MCF 10A (cell line): ENCODE measurements around a stretch of chr14.

DNA sequence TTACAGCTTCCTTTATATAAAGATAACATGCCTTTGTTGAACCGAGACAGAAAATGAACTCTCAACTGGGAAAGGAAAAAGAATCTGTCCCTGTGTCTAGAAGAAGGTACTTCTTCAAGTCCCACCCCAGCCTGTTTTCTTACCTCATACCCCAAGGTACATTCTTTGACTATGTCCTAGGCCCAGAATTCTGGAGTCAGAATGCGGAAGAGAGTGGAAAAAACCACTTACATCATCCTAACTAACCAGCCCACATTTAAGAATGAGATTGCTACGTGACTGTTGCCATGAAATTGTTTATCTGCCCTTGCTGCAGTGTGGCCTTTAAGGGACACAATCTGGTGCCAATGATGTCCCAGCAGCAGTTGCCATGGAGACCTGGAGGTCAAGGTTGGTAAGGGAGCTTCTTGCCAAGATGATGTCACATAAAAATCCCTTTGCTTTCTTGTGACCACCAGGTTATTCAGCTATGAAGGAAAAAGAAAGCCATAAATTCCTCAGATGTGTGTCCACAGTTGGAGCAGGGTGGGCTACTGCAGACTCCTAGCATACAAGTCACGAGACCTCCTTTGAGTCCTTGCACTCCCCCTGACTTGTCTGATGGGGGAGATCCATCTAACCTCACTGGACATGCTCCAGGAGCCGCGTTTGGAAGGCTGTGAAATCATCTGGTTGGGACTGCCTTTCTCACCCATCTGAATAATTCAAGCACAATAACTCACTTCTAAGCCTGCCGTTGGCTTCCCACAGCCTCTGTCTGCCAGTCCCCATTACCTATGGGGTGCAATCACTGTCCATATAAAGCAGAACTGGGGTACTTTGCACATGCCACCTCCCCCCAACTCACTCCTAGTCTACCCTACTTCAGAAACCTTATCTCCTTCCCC, 165.7 kb downstream of the ZFP36L1 start:
- PRO-cap, result no peak
- RRBS, result no CpG with 5 or more reads among the region's 7 CpGs

DNA sequence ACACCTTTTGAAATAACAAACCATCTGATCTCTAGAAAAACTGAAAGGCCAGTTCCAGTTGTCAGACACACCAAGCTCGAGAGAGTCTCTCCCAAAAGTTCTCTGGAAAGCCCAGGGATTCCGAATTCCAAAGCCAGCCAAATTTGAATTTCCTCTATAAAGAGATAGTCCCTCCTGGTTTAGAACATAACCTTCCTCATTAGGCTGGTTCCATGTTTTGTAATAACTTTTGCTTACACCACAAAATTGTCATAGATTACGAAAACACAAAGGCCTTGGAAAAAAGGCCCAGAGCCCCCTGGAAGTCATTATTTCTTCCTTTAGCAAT, 110.6 kb downstream of the ZFP36L1 start:
- PRO-cap, result no peak
- RRBS, result no CpG with 5 or more reads among the region's 3 CpGs

- PRO-cap, result no peak
- RRBS, result no CpG with 5 or more reads among the region's 9 CpGs
Observed at GRCh38 chr14:68734124-68734622, 58.7 kb downstream of the ZFP36L1 start.

DNA sequence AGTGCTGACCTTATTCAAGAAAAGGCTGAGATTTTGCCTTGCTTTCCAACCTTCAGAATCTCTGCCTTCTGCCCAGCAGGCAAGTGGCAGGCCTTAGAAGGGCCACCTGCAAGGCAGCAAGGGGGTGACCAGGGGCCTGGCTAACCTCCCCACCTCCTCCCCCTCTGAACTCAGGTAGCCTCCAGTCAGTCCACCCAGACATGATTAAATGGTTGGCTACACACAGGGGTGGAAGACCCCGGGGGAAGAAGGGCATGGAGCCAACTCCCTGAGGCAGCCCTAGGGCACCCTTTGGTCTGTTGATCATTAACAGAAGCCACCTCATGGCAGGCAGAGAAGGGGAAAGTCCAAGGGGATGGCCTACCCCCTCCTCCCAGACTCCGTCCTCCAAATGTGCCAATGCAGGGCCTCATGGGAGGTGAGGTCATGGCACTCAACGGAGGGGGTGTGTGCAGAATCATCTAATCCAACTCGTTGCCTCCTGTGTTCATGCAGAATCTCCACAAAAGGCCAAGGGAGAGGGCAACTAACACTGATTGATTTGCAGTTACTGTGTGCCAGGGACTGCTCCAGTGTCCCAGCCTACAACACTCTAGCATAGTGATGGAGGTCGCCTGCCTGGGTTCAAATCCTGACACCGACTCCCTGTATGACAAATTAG, 8.4 kb downstream of the ZFP36L1 start:
- PRO-cap, result no peak
- RRBS, result no CpG with 5 or more reads among the region's 6 CpGs

- PRO-cap, result no peak
- RRBS, result under 1% methylated on average over 4 of the region's 16 CpGs
Observed at GRCh38 chr14:68789757-68790031, 3.2 kb downstream of the ZFP36L1 start.

DNA sequence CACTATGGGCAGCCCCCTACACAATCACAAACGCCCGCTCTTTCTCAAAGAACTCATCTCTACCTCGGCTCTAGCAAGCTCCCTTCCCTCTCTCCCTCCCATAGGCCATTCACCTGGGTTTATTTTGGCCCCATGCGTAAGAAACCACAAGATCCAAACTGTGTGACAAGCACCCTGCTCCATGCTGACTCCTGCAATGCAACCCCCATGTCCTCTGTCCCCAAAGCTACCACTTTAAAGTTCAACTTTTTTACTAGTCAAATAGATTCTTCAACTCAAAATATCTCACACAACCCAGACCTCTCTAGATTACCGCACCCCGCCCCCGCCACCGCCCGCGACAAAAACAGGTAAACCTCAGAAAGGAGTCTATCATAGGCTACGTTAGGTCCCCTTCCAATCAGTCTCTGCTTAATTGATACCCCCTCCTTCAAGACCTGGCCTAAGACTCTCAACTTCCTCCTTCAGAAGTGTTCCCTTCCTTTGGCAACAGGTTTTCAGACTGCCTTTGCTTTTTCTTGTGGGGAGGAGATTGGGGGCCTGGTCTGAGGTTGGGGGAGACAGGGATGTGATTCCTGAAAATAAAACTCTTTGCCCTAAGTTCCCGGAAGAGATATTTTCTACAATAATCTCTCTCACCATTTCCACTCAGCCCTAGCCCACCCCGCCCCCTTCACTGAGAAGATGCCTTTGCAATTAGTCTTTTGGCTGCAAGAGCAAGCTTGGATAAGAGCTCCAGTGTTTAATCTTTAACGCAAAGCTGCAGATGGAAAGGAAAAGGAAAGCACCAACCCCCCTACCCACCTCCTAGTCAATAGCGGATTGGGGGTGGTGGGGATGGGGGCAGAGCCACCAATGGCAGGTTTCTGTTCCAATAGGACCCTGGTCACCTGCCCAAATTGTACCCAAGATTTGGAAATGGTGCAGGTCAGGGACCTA, 2.1 kb downstream of the ZFP36L1 start:
- PRO-cap, result bidirectional peak, plus-strand start at position 757 of the sequence, minus-strand start at position 611 of the sequence
- RRBS, result no CpG with 5 or more reads among the region's 15 CpGs

- PRO-cap, result bidirectional peak, plus-strand start at chr14:68793872, minus-strand start at chr14:68793867
- RRBS, result 1% methylated on average over 5 of the region's 45 CpGs
Observed at GRCh38 chr14:68793766-68794441, 1.0 kb upstream of the ZFP36L1 start.

GRCh38 chr14:68814336-68815395, 21.8 kb upstream of the ZFP36L1 start:
- PRO-cap, result no peak
- RRBS, result no CpG with 5 or more reads among the region's 14 CpGs

DNA sequence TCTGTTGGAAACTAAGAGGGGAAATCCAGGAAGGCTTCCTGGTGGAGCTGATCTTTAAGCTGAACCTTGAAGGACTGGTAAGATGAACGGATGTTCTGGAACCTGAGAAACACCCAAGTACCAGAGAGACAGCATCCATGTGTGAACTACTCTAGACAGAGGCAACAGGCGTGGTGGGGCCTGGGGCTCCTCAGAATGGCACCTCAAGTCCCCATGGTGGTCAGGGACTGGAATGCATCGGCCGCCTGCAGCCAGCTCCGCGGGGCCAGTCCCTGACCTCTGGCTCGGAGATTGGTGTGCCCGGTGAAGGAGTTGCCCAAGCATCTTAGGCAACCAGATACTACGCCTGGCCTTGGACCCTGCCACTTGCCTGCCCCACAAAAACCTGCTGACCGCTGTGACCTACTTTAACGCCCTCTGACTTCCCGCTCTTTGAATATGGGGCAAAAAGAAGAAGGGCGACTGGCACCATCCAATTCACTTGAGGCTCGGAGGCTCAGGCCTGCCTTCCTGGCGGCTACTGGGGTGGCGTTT, 22.9 kb upstream of the ZFP36L1 start:
- PRO-cap, result no peak
- RRBS, result no CpG with 5 or more reads among the region's 16 CpGs

DNA sequence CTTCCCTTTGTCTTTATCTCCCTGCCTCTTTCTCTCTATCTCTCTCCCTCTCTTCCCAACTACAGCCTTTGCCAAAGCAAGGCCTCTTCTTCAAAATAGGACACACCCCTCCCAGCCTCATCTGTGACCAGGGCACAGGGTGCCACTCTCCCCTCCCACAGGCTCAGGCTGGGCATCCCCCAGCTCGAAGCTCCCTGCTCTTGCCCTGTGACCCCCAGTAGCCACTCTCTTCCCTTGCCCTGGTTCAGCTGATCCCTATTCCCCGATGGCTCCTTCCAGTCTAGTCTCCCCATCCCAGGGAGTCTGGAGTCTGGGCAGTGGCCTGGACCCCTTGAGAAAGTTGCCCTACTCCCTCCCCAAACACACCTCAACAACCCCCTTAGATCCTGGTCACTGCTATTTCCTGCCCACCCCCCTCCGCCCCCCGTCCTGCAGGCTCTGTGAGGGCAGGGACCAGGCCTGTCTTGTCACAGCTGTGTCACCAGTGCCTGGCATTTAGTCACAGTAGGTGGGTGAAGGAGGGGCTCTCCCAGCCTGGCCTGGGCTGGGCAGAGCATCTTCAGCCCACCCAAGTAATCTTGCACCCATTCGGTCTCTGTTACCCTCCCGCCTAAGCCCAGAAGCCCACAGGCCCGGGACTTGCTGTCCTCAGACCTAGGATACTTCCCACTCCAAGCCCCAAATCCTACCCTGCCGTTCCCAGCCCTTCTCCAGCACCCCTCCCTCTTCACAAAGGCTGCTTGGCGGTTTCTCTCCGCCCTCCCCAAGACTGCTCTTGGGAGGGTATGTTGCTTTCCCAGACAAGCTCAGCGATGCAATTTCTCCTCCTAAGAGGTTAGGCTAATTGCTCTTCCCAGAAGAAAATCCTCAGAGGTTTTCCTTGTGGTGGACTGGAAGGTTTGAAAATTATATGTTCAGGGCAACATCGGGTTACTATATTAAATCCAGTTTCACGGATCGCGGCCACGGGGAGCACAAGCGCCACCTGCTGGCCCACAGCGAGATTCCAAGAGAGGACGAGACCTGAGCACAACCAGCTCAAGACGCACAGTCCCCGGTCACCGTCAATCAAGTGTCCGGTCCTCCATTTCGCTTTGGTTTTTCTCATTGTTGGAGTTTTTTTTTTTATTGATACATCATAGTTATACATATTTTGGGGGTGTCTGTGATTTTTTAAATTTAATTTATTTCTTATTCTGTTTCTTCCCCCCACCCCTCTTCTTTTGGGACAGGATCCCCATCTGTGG, 50.7 kb upstream of the ZFP36L1 start:
- PRO-cap, result no peak
- RRBS, result no CpG with 5 or more reads among the region's 24 CpGs

DNA sequence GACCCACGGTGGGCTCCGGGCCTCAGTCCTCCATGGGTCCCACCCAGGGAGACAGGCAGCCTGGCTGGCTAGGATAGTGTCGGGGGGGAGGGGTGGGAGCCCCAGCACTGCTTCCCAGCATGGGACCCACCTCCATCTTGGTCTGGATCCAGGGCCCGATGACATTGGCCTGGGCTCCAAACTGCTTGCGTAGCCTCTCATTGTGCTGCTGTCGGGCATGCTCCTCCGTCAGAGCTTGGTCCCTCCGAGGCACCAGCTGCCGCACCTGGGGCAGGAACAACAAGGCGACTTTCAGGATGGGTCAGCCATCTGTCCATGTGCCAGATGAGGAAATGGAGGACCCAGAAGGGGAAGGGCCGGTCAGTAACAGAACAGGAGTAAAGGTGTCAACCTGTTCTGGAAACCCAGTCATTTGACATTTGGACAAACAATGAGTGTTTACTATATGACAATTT, 89.5 kb upstream of the ZFP36L1 start:
- PRO-cap, result no peak
- RRBS, result no CpG with 5 or more reads among the region's 11 CpGs

DNA sequence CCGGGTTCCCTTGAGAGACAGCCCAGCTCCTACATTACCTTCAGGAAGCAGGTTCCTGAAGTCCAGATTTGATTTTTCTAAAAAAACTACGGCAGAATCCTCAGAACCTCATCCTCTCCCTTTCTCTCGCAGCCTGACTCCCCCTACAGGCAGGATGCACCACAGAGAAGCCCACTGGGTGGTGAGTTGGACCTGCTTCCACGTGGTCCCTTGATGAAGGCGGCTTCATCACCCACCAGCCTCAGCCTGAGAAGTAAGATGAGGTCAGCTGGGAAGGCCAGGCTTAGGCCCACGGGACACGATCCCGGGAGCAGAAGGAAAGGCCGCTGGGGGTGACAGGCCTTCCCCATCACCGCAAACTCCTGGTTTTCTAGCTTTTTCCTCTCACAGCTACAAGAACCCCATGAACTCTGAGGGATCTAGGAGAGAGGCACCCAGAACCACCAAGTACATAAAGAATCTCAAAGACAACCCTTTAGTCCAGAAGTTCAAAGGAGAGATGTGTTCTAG, 82.9 kb downstream of the ACTN1 start:
- PRO-cap, result no peak
- RRBS, result no CpG with 5 or more reads among the region's 10 CpGs

- PRO-cap, result no peak
- RRBS, result no CpG with 5 or more reads among the region's 19 CpGs
Observed at GRCh38 chr14:68935619-68936755, 43.1 kb downstream of the ACTN1 start.

DNA sequence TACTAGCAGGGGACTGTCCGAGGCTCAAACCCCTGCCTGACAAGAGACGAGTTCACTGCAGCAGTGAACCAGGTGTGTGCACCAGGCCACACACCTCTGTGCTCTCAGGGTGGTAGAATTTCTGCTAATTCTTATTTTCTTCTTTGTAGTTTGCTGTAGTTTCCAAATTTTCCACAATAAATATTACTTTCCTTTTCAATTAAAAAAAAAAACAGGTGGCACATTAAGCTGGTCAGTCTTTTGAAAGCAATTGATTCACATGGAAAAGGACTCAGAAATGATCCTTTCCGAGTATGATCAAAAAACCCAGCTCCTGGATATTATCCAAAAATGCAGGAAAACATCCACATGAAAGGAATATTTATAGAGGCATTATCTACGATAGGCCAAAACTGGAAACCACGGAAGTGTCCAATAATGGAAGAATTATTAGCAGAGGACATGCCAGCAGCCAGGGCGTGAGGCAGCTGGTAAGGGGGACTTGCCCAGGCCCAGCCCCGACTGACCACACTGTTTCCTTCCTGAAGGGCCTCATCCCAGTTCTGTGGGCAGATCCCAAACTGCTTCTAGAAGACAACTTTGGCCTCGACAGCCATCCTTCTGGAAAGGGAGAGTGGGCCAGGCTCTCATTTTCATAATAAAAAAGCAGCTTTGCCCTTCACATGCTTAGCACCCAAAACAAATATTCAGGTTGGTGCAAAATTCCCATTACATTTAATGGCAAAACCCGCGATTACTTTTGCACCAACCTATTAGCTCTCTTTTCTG, 20.6 kb downstream of the ACTN1 start:
- PRO-cap, result no peak
- RRBS, result no CpG with 5 or more reads among the region's 10 CpGs

DNA sequence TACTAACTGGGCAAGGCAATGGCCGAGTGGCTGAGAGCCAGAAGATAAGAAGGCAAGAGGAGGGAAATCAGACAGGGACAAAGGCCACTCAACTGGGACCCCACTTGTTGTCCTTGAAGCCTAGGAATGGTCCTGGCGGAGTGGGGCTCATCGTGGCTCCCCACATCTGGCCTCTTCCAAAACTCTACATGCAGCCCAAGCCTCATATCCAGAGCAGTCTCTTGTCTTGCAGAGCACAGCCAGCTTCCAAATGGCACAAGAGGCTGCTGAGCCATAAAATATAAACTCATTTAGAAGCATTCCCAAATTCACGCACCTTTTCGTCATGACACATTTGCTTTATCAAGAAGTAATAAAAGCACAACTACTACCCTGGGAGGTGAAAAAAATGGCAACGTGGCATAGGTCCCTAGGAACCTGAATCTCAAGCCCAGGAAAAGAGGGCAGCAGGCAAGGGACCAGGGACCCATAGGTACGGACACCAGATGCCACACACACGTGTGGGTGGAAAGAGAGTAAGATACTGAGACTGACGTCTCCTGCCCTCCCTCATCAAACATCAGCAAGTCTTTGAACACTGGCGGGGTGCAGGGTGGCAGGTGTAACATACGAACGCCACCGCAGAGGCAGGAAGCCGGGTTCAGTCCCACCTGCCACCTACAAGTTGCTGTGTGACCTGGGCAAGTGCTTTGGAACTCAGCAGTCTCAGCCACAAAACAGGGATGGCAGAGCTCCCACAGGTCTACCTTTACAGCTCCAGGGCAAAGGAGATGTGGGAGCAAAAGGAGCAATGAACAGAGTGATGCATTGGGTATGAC, 11.2 kb downstream of the ACTN1 start:
- PRO-cap, result no peak
- RRBS, result no CpG with 5 or more reads among the region's 14 CpGs

DNA sequence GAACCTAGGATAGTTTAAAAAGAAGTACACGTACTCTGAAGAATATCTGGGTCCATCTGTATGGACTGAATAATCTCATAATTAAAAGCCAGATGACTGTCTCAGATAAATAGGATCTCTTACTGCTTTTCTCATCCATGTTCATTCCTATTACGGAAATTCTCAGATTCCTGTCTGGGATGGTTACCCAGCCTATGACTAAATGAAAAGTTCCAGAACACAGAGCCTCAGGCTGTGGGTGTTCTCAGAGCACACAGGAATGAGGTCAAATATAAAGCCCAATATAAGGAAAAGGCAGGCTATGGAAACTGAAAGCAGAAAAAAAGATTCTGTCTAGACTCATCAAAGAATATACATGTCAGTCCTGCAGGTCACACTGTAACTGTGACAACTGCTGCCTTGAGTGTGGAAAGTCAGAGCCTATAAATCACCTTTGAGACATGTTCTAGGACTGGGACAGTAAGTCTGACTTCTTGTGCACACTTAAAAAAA, 64.4 kb downstream of the DCAF5 start:
- PRO-cap, result no peak
- RRBS, result no CpG with 5 or more reads among the region's 2 CpGs

DNA sequence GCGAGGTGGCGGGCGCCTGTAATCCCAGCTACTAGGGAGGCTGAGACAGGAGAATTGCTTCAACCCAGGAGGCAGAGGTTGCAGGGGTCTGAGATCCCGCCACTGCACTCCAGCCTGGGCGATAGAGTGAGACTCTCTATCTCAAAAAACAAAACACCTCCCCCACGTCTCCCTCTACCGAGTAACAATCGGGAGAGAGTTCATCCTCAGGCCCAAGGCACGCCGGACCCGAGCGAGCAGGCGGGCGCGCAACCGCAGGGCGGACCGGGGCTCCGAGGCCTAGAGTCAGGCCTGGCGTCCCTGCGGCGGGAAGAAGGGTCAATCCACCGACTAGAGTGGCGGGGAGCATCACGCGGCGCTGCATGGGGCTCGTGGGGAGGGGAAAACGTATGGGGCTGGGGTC, 321 bp downstream of the ERH start:
- PRO-cap, result no peak
- RRBS, result under 1% methylated on average over 9 of the region's 29 CpGs

DNA sequence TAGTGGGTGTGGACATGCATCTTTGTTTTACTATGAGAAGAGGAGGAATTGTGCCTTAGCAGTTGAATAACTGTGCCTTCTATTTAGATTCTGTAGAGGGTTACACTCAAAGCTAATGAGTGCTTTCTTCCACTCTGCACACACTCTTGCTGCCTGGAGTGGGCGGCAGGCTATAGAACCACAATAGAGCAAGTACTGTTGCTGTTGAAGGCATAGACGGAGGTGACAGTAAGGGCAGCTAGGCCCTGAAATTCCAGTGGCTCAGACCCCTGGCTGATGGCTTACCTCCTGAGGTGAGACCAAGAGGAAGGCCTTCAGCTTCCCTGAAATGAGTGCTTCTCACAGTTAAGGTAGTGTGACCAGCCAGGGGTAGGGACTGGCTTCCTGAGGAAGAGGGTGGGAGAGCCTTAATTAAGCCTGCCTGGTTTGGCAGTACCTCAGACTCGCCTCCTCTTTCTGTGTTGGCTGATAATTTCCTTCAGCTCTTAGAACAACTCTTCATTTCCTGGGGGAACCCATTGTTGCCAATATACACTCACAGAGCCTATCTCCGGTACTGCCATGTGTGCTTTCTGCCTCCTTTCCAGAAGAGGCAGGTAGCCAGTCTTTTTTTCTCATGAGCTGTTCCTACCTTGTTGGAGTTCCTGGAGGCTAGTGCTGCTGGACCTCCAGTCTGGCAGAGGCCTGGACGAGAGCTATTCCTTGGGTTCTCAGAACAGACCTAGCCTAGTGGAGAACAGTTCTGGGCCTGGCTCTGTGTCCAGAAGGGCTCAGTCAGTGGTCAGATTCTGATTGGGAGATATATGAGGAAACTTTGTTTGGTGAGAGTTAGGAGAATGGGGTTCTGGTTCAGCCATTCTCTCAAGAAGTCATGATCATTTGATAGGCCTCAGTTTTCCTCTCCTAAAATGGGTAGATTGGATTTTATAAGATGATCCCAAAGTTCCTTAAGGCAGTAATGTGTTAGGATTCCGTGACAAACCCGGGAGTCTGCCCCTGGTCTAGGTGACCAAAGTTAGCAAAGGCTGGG, 25.0 kb downstream of the SUSD6 start:
- PRO-cap, result no peak
- RRBS, result no CpG with 5 or more reads among the region's 7 CpGs

GRCh38 chr14:69695615-69696309, 71.2 kb upstream of the SRSF5 start:
- PRO-cap, result no peak
- RRBS, result no CpG with 5 or more reads among the region's 3 CpGs

- PRO-cap, result no peak
- RRBS, result 97% methylated on average over 7 of the region's 17 CpGs
Observed at GRCh38 chr14:69770797-69771852, 4.2 kb downstream of the SRSF5 start.